ENCODE data around the genes OR51A2 and FHIP1B.

- RRBS = no CpG with 5 or more reads among the region's 10 CpGs
Observed at GRCh38 chr11:3043946-3044545, 13.2 kb downstream of the CARS1 start.

DNA sequence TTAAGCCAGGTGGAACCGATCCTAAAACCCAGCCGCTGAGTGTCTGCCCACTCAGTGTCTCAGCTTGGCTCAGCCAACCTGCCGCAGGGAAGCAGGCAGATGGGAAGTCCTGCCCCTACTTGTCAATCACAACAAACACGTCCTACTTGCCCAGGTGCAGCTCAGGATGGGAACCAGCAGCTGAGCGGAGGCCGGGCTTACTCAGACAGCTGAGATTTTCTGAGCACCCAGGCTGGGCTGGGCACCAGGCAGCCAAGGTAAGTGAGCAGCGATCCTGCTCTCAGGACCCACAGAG lies 34.5 kb downstream of the OSBPL5 start:
- RRBS = 33% methylated on average over 1 of the region's 7 CpGs

DNA sequence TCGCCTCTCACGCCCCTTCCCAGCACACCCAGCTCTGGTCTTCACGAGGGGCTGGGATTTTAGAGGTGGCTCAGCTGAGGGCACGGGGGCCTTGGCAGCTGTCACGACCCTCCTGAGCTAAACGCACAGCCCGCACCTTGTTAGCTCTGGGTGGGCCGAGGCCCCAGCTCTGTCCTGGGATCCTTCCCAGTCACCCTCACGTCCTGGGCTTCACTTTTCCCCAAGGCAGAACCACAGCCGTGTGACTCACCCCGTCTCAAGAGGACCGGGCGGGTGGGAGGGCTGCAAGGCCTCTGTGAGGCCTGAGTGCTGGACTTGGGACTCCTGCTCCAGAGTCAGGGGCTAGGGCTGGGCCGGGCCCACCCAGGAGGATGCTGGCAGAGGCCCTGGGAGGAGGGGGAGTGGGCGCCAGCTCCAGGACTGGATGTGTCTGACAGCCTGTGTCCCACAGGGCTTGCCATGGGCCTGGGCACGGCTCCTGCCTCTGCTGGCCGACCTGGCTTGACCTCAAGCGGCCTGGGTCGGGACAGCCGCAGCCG lies 18.2 kb downstream of the OSBPL5 start:
- RRBS = 83% methylated on average over 1 of the region's 21 CpGs

DNA sequence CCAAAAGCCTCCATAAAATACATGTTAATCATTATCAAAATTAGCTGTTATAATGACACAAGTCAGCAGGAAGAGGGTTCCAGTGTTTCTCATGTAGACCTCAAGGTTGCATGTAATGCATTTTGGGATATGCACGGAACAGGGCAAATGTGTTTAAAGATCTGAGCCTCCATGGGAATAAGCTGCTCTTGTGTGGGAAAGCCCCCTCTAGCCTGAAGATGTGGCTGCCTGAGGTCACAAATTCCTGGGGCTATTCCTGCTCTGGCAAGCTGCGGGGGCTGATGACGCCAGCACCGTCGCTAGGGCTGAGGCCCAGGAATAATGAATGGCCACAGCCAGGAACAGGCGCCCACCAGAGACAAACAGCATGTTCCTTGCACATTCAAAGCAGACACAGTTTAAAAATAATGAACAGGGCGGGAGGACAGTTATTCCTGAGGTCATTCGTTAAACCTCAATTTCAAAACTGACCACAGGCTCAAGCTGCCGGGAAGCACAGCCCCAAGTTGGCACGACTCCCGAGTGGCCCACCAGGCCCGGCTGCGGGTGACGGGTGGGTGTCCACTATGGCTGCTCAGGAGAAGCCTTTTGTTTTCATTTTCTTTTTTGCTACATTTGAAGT lies 11.7 kb downstream of the OSBPL5 start:
- RRBS = 76% methylated on average over 4 of the region's 14 CpGs

- RRBS = 41% methylated on average over 3 of the region's 13 CpGs
Observed at GRCh38 chr11:3164224-3164585, 905 bp downstream of the OSBPL5 start.

GRCh38 chr11:3422559-3423549 lies 43.9 kb upstream of the ZNF195 start:
- RRBS = no CpG with 5 or more reads among the region's 78 CpGs

- RRBS = 2% methylated on average over 3 of the region's 77 CpGs
Observed at GRCh38 chr11:3580776-3581503, 60.9 kb downstream of the ART5 start.

DNA sequence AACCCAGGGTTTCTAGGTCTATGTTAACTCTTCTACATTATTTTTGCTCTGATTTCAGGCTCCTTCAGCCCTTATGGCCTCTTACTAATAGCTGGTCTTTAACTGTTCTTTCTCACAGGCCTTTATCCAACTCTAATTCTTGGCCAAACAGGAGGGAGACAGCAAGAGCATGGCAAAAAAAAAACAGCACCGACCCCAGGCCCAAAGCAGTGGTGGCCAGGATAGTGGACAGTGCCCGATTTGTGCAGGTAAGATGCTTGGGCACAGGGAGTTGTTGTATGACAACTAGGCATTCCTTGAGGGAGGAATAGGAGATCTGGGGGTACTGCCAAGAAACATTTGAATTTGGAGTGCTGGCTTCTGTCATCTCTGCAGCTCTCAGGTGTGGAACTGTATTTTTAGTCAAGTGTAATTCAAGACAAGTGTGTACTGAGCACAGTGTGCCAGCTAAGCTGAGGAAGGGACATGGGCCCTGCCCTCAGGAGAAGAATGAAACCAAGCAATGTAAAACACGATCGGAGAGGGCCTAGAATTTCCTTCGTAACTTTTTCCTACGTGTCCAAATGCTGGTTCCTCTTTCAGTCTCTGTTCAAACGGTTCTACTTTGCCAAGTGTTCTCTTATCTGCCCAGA lies 27.9 kb downstream of the ART5 start:
- RRBS = no CpG with 5 or more reads among the region's 7 CpGs

- RRBS = no CpG with 5 or more reads among the region's 7 CpGs
Observed at GRCh38 chr11:3614463-3614985, 27.3 kb downstream of the ART5 start.

- RRBS = no CpG with 5 or more reads among the region's 1 CpG
Observed at GRCh38 chr11:3812206-3812831, 4.0 kb downstream of the PGAP2 start.

DNA sequence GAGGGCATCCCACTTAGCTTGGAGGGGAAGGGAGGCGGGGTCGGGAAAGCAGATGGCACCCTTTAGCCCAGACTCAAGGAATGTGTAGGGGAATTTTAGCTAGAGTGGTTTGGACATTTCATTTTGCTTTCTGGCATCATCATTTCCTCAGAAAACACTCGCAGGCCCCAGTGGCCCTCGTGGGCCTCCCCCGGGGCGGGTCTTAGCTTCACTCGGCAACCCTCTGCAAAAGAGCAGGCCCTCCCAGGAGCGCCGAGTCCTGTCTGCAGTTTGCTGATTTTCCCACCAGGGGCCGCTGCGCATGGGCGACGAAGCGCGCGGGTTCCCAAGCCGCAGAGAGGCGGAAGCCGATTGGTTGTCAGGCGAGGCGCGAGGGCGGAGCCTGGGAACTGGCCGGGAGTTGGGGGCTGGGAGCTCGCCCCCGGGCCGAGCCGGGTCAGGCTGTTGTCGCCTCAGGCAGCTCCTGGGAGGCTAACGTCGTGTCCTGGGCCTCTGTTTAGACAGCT lies 646 bp upstream of the STIM1 start:
- RRBS = 17% methylated on average over 2 of the region's 31 CpGs

DNA sequence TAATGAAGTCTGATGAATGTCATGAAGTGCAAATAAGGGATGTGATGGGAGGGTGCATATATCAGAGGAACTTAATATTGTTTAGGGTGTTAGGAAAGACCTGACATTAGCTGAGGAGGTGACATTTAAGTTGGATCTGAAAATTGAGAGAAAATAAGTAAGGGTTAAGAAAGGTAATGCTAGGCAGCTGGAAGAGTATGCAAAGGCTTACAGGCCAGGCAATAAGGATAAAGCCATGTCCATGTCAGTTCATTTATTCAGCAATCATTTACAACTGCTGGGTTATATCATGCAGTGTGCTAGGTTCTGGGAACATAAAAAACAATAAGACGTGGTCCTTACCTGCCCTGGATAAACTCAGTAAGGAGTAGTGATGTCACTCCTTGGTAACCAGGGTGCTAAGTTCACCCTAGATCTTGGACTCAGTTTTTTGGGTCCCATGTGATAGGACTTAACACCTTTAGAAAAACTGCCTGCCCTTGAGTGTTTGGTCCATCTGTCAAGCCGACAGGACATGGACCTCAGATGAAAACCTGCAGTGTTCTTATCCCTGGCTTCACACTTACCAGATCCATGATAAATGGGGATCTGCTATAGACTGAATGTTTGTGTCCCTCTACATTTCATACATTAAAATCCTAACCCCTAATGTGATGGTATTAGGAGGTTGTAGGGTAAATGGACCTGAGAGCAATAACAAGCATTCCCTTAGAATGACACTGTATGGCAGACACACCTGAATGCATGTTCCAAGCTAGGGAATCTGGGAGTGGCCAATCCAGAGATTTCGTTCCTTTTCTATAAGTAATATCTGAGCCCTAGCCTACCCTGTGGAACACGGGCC lies 75.8 kb downstream of the STIM1 start:
- RRBS = no CpG with 5 or more reads among the region's 4 CpGs

DNA sequence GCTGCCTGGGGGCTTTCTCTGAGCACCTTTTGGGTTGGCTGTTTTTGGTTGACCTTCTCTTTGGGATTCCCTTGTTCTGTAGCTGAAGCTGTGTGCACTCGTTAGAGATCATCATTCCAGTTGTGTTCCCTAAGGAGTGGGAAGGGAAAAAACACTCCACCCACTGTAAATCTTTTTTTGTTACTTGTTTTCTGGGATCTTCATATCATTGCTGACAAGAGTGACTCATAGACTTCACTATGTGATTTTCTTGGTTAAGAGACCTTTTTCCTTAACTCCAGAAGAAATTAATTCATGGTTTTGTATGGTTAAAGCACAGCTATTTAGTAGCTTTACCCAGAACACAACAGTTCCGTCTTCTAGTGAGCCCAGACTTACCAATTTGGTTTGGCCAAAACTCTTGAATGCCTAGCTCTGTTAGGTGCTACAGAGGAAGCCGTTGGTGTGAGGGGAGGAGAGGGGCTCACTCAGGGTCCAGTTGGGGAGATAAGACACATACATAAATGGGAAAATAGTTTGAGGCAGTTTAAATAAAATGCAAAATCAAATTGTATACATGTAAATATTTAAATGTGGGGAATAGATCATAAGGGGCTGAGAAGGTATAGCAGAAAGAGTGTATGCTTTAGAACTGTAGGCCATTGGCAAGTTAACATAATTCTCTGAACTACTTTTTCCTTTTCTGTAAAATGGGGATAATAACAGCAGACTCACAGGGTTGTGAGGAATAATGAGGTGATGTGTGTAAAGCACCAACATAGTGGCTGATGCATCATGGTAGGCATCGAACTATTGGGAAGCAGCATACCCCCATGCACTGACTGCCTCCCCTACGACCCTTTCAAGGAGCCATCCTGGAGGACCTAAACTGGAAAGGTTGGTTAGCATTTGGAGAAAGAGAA lies 84.6 kb downstream of the STIM1 start:
- RRBS = no CpG with 5 or more reads among the region's 5 CpGs

DNA sequence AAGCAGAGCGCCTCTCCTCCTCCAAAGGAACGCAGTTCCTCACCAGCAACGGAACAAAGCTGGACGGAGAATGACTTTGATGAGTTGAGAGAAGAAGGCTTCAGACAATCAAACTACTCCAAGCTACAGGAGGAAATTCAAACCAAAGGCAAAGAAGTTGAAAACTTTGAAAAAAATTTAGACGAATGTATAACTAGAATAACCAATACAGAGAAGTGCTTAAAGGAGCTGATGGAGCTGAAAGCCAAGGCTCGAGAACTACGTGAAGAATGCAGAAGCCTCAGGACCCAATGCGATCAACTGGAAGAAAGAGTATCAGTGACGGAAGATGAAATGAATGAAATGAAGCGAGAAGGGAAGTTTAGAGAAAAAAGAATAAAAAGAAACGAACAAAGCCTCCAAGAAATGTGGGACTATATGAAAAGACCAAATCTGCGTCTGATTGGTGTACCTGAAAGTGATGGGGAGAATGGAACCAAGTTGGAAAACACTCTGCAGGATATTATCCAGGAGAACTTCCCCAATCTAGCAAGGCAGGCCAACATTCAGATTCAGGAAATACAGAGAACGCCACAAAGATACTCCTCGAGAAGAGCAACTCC lies 93.8 kb upstream of the RRM1 start:
- RRBS = no CpG with 5 or more reads among the region's 14 CpGs

- RRBS = no CpG with 5 or more reads among the region's 8 CpGs
Observed at GRCh38 chr11:4642729-4643537, 849 bp upstream of the OR51E1 start.

DNA sequence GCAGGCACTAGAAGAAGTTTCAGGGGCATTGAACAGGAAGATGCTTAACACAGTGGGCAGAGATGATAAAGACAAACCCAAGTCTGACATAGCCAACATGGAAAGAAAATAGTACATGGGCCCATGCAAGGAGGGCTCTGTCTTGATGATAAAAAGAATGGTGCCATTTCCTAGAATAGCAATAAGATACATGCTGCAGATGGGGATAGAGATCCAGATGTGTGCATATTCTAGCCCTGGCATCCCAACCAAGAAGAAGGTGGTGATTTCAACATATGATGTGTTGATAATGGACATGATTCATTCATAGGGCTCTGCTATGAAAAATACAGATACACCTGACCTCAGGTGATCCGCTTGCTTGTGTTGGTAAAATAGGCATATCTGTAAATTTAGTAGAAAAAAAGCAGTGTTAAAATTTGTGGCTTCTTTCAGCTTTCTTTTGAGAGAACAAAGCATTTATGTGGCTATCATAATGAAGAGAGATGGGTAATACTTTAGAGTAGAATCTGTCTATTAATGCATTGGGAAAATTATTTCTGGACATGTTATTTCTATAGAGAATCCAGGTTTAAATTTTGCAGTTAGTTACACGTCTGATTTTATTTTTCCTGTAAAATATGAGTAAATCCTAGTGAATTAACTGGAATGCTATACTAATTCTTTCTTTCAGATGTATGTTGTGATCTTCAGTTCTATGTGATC lies at the start of gene OR51A2:
OR51A2 (minus strand) TSS at position 297 of the 705 bp plus-strand sequence.
- RRBS = no CpG with 5 or more reads among the region's 2 CpGs

DNA sequence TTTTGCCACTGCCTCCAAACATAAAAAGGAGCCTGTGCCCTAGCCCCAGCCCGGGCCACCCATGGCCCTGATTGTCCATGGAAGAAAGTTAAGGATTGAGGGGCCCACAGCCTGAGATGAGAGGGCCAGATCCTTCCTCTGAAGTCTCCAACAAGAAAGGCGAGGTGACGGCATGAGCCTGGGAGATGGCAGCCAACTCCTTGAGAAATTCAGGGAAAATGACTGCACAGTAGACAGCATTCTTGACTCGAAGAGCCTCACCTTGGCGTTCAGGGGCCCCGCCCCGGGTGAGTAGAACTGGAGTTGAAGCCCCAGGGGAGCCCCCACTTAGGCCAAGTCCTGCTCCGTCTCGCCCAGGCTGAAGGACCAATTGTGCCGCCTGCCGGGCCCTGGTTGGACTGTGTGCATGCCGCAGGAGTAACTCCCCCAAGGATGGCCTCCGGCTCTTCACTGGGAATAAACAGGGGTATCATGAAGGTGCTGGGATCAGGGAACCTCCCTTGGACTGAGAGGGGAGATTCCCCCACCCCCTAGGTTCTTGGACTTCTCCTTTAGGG lies 6.1 kb downstream of the C11orf42 start:
- RRBS = 95% methylated on average over 6 of the region's 13 CpGs

- RRBS = no CpG with 5 or more reads among the region's 6 CpGs
Observed at GRCh38 chr11:6219284-6220085, 14.1 kb downstream of the C11orf42 start.

DNA sequence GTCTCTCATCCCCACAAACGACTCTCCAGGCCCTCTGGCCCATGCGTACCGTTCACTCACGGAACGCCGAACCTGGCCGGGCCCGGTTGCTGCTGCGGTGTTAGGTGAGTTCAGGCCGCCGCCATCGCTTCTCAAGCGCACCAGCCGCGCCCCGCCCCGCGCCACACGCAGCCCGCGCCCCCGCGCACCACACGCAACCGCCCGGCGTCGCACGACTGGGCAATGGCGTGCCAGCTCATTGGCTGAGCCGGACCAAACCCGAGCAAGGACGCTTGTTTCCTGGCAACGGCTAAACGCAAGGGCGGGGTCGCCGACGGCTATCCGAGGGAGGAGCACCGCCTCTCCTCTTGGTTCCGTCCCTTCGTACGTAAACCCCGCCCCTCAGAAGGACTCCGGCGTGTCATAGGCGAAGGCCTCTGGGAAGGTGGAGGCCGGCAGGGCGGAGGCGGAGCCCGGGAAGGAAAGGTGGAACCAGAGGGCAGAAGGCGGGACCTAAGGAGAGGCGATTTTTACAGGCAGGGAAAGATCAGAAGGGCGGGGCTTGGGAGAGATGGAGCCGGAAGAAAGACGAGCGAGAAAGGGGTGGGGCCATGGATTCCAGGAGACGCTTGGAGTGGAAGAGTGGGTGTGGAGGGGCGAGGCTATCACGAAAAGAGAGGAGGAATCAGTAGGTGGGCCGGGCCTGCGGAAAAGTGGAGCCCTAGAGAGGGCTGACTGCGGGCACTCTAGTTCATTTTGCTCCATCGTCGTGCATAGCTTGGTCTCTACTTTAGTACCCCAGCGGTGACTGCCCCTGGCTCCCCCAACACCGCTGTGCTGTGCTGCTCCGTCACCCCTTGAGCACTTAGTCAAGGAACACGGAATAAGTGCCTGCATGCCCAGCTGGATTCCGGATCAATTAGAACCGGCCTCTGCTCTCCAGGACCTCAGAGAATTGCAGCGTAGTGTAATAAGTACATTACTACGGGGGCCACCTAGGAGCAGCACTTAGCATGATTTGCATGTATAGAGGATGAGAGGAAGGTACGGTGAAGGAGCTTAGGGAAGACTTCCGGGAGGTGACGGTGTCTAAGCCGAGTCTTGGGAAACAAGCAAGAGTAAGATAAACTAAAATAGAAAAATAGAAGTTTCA lies at the start of gene FHIP1B:
FHIP1B (minus strand) TSS at position 142 of the 1,132 bp plus-strand sequence.
- RRBS = 6% methylated on average over 16 of the region's 78 CpGs